SJCRH30 (cell line): ENCODE measurements around a stretch of chr11.

DNA sequence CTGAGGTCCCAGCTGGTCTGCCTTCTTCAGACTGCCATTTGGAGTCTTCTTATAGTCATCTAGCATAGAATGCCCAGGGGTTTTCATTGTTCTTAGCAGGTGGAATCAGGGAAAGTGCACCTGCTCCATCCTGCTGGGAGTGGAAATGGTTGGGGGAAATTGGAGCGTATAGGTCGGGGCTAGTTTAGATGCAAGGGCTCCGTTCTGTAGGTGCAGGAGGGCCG lies 28.3 kb downstream of the BMAL1 start:
- RAMPAGE, long total RNA: no peak

- RAMPAGE, long total RNA: no peak
Measured at GRCh38 chr11:13337947-13339268, 60.8 kb downstream of the BMAL1 start.

GRCh38 chr11:13391127-13391513 lies 71.9 kb downstream of the BTBD10 start:
- RAMPAGE, long total RNA: no peak

- RAMPAGE, long total RNA: no peak
Measured at GRCh38 chr11:13448515-13449299, 14.3 kb downstream of the BTBD10 start.

DNA sequence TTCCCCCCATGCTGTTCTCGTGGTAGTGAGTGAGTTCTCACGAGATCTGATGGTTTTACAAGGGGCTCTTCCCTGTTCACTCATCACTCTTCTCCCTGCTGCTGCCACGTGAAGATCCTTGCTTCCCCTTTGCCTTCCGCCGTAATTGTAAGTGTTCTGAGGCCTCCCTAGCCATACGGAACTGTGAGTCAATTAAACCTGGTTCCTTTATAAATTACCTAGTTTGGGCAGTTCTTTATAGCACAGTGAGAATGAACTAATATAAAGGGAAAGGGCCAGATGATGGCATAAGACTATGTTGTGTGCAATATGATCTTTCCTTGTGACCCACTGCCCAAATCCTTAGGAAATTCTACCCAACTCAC lies 118.9 kb downstream of the FAR1 start:
- RAMPAGE, long total RNA: no peak

- RAMPAGE, long total RNA: no peak
Measured at GRCh38 chr11:14582870-14583890, 60.4 kb upstream of the PDE3B start.

DNA sequence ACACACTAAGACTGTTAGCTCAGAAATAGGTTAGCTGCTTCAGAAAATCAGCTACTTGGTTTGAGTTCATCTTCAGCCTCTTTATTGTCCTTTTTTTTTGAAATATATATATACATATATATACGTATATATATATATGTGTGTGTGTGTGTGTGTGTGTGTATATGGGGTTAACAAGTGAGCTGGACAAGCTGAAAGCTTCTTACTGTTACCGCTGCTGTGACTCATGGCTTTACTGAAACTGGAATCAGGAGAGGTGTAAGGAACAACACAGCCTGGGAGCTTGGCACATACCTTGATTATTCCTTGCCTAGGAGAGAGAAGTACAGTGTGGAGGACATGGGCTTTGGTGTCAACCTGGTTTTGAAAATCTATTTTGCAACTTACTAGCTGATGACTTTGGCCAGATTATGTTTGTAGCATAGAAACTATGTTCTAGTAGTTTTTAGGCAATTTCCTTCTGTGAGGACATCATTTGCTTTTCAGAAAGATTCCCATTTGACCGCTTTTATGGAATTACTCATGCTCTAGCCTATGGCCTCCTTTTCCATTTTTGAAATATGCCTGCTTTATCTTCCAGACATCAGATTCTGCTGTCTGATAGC lies 25.9 kb upstream of the PDE3B start:
- RAMPAGE, long total RNA: no peak

DNA sequence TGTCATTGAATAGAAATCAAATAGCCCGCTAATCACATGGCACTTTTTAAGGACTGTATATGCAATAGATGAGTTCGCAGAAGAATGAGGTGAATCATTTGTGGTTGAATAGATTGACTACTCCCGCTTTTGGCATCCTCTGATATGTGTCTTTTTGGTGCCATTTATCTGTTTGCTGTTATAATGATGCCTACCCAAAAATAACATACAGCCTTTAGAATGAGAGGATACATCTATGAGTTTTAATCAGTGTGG lies 1.6 kb downstream of the PDE3B start:
- RAMPAGE, long total RNA: no peak

DNA sequence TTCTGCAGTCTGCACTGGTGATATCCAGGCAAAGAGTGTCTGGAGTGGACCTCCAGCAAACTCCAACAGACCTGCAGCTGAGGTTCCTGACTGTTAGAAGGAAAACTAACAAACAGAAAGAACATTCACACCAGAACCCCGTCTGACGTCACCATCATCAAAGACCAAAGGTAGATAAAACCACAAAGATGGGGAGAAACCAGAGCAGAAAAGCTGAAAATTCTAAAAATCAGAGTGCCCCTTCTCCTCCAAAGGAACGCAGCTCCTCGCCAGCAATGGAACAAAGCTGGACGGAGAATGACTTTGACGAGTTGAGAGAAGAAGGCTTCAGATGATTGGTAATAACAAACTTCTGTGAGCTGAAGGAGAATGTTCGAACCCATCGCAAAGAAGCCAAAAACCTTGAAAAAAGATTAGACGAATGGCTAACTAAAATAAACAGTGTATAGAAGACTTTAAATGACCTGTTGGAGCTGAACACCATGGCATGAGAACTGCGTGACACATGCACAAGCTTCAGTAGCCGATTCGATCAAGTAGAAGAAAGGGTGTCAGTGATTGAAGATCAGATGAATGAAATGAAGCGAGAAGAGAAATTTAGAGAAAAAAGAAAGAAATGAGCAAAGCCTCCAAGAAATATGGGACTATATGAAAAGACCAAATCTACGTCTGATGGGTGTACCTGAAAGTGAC lies 113.4 kb downstream of the CYP2R1 start:
- RAMPAGE, long total RNA: no peak

DNA sequence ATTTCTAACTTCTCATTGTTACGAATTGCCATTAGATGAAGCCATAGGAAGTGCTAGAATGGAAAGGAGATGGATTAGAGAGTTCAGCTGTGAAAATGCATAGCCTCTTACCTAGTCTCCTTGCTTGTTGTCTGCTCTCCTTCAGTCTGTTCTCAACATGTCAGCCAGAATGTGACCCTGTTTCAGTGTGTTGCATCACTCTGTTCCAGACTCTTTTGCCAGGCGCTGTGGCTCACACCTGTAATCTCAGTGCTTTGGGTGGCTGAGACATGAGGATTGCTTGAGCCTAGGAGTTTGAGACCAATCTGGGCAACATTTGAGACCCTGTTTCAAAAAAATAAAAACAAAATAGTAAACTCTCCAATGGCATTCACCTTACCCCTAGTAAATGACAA lies 39.5 kb downstream of the CYP2R1 start:
- RAMPAGE, long total RNA: no peak

DNA sequence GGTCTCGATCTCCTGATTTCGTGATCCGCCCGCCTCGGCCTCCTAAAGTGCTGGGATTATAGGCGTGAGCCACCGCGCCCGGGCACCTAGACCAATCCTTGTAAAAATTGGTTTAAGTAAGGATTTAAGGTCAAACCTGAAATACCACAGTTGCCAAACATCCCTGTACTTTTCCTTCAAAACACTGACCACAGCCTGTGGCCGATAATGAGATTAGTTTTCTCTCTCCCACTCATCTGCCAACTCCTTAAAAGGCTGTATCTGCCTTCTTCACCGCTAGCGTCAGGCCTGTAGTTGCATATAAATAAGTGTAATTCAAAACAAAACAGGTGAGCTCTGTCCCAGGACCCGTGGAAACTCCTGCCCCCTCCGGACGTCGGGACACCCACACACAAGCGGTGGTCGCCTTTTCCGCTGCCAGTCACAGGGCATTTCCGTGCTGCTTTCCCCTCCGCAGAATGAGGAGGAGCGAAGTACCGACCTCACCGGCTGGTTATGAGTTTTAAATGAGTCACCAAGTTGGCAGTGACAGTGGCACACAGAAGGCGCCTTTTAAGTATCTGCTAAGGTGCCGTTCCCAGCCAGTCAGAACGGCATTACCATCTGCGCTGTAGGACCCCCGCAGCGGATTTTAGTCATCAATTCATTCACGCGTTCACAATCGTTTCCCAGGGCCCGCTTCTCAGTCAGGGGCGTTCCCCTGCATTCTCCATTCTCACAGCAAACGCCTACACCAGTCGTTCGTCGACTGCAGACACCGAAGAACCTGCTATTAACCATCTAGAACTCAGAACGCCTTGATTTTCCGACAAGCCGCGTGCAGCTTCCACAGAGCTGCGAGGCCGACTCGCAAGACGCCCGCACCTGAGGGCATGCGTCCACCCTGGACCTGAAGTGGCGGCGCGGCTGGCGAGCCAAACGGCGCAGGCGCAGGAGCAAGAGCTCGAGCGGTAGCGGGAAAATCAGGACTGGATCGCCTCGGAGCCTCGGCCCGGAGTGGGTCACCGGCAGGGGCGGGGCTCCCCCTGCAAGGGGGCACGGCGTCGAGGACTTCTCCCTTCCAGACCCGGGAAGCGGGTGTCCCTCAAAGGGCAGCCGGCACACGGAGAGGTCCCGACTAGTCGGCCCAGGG lies 901 bp downstream of the CYP2R1 start:
- RAMPAGE, long total RNA: no peak

DNA sequence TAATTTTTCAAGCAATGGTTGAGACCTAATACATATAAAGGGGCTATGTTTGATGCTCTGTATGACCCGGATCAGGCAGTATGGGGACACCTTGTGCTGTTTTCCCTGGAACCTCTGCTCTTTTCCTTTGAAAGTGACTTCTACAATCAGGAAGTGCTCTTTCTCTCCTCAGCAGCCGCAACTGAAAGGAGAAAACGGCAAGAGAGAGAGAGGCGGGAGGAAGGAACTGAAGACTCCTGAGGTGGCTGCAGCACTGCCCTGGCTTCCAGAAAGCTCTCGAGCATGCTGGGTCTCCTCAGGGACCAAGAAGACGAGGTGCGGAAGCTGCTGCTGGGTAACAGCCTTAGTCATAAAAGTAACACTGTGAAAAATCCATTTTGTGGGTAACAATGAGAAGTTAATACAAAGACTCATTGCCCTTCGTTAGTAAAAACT lies 473.6 kb downstream of the SOX6 start:
- RAMPAGE, long total RNA: no peak

DNA sequence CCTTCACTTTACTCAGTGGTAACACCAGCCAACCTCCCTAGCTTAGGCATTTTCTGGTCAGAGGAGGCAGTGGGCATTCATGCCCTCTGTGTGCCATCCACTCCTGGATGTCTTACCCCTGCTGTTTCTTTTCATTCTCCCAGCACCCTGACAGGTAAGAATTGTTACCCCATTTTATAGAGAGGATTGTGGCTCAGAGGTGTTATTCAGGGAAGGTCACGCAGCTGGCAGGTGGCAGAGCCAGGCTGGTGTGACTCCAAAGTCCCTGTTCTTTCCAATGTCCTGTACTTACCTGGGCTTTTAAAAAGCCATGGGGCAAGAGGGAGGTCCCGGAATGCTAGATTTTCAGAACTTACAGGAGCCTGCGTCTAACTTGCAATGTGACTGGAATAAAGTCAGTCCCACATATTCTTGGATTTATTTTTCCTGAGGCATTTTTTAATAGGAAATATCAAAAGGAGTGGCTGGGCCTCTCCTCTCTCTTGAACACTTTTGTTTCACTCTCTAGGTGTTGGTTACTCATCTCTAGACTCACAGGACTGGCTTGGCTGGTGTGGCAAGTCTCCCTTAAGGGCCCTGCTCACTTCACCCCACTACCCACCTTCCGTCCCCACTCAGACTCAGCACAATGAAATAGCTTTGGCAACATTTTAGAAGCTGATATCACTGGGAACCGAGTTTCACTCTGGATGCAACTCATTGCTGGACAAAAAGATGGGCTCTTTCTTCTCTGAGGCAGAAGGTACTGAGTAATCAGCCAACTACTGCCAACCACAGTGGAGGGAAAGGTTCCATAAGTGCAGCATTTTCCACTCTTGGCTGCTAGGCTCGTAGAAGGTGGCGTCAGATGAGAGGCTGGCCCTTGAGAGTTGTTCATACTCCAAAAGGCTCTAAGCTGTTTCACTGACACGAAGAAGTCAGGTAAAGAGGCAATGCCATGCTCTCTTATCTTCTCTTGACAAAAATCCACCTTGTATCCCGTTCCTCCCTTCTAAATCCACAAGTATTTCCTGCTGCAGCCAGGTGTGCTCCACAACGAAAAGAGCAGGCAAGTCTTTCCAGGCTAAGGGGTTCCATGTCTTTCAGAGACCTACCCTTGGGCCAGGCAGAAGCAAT lies 390.8 kb downstream of the SOX6 start:
- RAMPAGE, long total RNA: no peak

DNA sequence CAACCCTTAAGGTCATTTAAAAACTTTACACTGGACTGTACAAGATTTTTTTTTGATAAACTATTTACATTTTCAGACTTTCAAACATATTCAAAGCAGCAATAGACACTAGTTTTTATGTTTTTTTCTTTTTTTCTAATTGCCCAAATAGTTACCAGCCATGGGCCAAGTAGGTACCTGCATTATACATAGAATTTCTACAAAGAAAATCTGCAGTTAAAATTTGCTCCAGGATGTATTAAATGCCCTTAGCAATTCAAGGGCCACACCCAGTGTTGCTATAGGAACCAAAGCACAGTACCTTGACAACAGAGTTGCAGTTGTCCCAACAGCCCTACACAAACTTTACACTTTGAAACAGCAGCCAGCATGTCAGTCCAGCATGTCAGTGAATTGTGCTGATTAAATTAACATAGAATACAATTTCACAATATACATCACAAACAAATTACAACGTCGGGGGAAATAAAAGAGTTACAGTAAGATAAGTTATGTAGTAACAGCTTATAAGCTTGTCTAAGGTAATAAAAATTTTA lies 389.3 kb downstream of the SOX6 start:
- RAMPAGE, long total RNA: no peak

- RAMPAGE, long total RNA: no peak
Measured at GRCh38 chr11:16297445-16297874, 58.9 kb downstream of the SOX6 start.

DNA sequence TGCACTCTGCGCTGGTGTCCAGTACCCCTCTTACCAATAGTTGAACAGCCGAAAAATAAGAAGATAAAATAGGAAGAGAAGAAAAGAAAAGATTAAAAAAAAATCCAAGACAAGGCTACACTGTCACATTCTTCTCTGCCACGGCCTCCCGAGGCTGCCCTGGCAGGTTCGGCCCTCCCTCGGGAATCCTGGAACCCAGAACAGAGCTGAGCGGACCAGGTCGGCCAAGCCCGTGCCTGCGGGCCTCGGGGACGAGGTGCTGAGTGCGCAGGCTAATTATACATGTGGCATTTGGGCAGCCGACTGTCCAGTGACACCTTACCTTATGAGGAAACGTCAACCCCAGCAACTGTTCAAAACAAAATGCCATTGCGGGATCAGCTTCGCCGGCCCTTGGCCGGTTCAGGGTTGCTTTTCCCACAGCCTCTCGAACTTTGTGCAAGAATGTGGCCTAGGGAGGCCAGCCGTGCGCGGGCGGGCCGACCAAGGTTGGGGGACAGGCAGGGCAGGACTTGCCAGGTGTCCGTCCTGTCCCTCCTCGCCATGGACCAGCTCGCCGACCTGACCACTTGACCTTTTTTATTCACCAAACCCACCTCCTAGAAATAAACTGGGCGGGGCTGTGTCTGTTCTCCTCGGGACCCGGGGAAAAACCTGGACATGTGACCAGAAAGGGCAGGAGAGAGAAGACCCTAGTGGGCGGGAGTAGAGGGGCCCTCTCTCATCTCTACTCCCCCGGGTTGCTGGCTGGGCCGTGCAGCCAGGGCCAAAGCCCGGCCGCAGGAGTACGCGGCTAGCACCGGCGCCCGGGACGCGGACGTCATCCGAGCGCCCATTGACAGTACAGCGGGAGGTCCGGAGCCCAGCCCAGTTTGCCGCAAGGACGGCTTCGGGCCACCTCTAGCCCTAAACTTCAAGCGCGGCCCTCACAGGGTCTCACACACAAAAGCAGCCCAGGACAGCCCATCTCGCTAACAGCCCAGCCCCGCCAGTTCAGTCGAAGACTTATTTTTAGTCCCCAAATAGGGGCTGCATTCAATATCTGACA lies 134.4 kb upstream of the C11orf58 start:
- RAMPAGE, long total RNA: no peak

- RAMPAGE, long total RNA: no peak
Measured at GRCh38 chr11:16810305-16810821, 71.9 kb downstream of the C11orf58 start.

- RAMPAGE, long total RNA: no peak
Measured at GRCh38 chr11:16813003-16813563, 74.6 kb downstream of the C11orf58 start.

- RAMPAGE, long total RNA: no peak
Measured at GRCh38 chr11:16922240-16922503, 92.0 kb downstream of the PLEKHA7 start.

DNA sequence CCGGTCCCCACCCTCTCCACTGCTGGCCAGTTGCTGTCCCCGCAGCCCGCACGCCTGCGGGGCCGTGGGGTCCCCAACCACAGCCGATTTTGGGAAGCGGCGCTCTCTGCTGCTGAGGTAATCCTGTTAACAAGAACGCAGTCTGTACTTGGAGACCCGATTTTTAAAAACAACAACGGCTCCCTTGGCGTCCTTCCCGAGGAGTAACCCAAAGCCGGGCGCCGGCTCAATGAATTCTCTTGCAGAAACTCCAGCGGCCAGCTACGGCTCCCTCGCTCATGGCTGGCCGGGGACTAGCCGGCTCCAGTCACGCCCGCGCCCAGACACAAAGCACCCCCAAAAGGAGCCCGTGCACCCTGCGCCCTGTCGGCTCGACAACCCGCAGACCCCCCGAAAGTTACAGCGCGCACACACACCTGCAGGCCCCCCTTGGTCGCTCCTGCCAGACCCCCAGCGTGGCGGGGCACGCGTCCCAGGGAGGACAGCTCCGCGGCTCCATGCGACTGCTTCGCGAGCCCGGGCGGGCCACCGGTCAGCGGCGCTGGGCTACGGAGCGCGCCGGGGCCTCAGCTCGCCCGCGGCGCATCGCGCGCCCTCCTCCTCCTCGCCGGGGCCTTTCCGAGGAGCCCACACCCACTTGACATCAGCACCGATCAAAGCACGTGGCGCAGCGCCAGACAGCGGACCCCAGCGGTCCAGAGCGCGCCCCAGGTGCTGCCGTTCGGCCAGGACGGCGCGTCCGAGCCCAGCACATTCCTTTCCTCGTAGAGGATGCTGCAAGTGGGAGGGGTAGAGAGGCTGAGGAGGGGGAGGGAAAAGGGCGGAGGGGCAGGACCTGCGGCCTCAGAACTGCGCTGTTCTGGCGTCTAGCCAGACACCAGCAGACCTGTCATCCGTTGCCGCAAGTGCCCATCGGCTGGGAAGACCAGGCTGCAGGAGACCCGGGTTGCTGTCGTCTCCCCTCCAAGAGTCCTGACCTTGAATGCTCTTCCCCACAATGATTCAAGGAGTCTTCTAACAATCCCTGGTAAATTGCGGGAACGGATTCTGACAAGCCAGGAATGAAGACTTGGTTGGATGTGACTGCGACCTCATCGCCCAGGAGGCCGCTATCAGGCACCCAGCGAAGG lies 88.7 kb downstream of the PLEKHA7 start:
- RAMPAGE, long total RNA: no peak